NCI-H460 (cell line): ENCODE measurements around the genes NKX2-8 and FBXO33.

DNA sequence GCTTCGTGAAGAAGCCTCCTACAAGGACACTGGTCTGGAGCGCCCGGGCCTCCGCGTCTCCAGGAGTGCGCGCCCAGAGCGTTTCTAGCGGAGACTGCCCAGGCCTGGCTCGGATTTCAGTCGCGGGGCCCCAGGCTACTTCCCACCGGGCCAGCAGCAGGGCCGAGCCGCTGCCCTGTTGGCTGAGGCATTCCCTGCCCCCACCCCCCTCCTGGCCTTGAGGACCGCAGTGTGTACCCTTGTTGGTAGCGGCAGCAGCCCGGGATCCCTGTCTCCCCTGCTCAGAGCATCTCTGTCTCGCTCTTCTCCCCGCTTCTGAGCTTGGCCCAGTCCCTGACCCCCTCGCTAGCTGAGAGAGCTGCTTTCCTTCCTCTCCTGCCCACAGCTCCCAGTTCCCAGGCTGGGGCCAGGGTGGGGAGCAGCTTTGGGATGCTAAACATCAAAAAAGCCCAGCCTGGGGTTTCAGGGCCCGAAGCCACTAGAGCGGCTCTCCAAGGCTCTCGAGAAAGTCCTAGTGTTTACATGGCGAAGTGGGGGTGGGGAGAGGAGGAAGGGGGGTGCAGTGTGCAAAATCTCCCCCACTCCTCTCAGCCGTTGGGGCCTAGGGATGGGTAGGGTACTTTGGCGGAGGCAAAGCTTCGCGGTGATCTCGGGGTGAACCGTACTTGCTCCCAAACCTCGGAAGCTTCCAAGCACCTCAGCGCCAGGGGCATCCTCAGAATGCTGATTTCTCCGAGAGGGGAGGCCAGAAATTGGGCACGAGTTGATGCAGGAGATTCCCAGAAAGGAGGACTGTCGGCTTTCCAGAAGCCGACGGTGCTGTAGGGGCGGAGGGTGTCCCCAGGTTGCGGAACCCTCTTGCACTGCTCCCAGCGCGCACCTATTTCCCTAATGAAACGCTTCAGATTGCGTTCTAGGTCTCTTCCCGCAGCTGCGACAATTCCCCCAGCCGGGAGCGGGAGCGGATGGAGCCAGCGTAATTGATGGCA, 6.3 kb downstream of the NKX2-1 start:
RAMPAGE:
- cytosol, long total RNA: no peak
- long total RNA: no peak
- nucleus, long total RNA: no peak

DNA sequence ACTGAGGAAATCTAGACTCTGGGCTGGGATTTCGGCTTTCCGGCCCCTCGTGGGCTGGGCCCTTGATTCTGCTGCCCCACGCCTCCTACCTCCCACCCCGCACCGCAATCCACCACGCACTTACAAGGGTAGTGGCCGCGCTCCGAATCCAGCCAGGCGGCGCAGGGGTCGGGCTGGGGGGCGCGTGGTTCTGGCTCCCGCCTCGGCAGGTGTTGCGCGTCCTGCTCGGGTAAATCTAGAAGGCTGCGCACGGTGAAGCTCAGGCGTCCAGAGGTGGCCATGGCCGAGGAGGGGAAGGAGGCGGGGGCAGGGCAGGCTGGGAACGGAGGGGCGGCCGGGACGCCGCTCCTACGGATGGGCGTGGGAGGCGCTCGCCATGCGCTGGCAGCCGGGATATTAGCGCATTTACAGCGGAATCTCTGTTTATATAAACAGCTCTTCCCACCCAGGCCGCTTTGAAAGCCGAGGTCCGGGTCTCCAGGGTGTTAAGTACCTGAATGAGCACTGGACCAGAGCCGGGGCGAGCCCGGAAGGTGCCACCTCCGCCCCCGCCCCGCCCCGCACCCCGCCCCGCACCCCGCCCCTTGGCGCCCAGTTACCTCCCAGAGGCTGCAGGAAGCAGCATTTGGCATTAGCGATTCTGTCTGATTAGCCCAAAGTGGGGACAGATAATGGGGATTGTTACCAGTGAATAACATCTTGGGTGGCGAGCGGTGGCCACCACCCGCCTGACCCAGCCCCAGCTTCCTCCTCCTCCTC, at the start of gene NKX2-8:
Gene NKX2-8 (minus strand): TSS at position 506 of the 759 bp plus-strand sequence.
RAMPAGE:
- cytosol, long total RNA: no peak
- long total RNA: no peak
- nucleus, long total RNA: no peak

DNA sequence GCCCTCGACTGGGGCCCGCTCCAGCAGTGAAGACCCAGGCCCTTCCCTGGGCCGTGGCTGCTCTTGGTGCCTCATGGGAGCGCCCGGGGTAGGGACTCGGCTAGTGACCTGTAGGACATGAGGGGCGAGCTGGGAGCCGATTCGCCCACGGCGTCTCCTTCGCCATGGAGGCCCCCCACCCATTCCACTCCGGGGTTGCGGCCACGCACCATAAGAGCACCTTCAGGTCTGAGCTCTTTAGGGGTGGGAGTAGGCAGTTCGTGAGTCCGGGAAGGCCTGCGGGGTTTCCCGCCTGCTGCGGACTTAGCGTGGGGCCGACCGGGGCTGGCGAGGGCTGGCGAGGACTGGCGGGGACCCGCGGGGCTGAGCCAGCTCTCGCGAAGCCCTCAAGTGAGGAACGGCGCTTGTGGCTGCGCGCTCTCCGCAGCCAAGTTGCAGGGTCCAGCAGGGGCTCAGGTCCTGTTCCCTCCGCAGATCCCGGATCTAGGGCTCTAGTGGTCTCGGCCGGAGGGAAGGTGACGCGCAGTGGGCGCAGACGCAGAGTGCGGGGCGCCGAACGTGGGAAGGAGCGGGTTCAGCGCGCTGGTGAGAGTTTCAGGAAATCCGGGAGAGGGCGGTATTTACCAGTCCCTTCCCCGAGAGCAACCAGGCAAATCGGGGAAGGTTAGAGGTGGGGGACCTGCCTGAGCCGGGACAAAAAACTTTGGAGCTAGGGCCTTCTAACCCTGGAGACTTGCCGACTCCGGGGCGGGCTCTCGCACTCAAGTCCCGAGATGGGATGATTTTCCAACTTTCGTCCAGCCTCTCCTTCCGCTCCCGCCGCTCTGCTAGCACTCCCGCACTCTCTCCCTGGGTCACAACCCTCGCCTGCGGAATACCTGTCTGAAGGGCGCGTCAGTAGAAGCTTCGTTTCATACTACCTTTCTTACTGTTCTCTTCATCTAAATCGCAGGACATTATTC, 13.9 kb upstream of the PAX9 start:
RAMPAGE:
- cytosol, long total RNA: no peak
- long total RNA: no peak
- nucleus, long total RNA: no peak

DNA sequence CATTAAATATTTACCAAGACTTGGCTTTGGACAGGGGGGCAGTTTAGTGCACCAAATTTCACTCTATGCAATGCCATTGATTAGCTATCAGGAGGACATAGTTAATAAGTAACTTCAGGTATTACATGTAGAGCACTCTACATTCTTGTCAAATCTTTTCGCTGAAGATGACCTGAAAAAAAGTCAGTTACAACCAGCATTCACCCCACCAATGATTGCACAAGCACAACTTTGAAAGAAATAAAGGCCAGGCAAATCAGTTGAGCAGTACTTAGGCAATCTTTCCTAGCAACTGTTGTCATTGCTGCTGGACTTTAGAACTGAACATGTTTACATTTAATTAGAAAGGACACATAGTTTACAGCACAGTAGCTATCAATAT, 128.6 kb downstream of the FOXA1 start:
RAMPAGE:
- cytosol, long total RNA: no peak
- long total RNA: no peak
- nucleus, long total RNA: no peak

DNA sequence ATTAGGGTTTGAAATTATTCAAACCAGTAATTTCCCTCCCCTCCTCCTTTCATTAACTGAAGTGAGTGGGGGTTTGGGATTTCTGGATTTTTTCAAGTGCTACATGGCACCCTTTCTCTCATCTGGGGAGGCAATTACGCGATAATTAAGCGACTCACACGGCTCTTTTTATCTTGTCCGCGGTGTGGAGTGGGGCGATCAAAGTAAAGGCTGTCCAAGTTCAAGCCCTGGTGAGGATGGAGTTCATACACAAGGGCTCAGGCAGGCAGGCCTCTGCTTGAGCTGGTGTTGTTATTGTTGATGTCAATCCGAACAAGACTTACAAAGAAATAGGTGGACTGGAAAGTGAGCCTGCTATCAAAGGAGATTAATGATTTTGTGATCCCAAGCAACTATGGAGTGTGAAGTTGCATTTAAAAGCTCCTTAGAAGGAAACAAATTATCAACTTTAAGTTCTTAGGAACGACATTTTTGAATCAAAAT, 6.1 kb downstream of the FOXA1 start:
RAMPAGE:
- cytosol, long total RNA: no peak
- long total RNA: no peak
- nucleus, long total RNA: no peak

GRCh38 chr14:37649163-37649754, 53.8 kb downstream of the TTC6 start:
RAMPAGE:
- cytosol, long total RNA: no peak
- long total RNA: no peak
- nucleus, long total RNA: no peak

DNA sequence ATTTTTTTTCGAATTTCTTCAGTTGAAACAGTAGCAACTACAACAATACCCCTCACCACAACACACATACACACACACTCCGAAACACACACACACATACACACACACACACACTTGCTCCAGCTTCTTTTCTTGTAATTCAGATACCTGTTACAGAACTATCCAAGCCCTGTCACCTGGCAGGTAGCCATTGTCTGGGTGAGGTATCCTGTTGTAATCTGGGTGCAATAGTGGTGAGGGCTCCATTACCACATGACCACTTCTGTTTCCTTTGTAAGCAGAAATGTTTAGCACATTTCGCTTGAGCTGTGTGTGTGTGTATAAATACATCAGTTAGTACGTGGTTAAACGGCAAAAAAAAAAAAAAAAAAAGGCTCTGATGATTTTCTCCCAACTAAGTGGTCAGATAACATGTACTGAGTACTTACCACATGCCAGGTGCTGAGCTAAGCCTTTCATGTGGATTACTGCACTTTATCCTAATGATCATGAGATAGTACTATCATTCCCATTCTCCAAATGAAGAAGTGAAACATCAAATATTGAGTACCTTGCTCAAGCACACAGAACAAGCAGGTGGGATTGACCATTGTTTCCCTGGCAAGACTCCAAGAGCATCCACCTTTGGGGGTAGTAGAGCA, 129.3 kb upstream of the SSTR1 start:
RAMPAGE:
- cytosol, long total RNA: no peak
- long total RNA: no peak
- nucleus, long total RNA: no peak

DNA sequence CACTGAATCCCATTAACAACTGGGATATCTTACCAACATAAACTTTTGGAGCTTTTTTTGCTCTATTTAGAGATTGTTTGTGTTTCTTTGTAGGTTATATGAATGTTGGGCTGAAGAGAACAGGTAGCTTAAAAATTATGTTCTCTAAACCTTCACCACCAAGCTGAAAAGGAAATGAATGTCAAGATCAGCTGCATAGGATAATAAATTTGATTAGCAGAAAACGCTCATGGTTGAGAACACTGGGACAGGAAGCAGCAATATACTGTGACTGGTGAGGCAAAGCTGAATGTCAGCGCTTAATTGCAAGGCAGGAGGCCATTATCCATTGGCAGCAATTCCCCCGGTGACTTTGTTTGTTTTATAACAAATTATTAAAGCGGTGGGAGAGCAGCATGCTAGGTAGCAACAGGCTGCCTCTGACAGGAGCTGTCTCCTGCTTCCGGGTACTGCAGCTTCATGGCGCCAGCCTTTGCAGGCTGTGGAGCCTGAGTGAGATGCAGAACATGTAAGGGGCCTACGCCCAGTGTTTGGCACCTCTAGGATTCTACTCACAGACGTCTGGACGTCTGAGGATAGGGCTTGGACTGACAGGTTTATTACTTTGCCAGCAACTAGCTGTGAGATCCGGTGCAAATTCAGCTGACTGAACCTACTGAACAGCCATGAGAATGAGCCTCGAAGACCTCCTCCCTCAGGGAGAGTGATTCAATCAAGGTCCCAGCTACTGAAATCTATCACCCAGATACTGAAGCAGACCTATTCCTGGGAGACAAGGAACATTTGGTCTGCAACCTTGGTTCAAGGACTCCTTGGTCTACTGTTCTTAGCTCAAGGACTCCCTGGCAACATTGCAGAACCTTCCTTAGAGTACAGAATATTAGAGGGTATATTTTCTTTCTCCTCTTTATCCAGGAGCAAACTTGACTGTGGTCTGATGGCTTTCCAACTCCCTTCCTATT, 82.1 kb upstream of the SSTR1 start:
RAMPAGE:
- cytosol, long total RNA: no peak
- long total RNA: no peak
- nucleus, long total RNA: no peak

DNA sequence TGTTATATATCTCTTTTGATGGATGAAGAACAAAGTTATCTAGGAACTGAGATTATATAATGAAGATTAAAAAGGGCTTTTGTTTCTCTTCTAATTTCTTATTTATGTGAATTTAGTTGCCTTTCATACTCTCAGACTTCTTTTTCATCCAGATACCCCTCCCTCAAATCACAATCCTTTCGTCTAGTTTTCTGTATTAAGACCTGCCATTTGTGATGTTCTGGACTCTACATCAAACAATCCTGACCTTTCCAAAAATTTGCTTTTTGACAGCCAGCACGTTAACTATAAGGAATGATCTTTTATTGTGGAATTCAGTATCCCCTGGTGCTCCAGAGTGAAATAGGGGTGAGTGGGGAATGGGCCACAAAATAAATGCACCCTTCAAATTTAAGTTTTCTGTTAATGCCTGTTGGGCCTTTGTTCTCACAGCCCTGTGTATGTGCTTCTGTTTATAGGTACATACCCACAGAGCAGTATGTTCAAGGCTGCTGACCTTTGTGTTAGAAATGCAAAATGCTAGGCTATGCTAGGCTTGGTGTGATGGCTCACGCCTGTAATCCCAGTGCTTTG, 11.8 kb downstream of the PNN start:
RAMPAGE:
- cytosol, long total RNA: no peak
- long total RNA: no peak
- nucleus, long total RNA: no peak

GRCh38 chr14:39408629-39409222, 23.5 kb downstream of the FBXO33 start:
RAMPAGE:
- cytosol, long total RNA: no peak
- long total RNA: no peak
- nucleus, long total RNA: no peak

DNA sequence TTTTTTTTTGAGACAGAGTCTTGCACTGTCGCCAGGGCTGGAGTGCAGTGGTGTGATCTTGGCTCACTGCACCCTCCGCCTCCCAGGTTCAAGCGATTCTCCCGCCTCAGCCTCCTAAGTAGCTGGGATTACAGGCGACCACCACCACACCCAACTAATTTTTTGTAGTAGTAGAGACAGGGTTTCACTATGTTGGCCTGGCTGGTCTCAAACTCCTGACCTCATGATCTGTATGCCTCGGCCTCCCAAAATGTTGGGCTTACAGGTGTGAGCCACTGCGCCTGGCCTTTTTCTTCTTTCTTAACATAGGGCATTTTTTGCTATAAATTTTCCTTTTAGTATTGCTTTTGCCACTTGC, 21.1 kb downstream of the FBXO33 start:
RAMPAGE:
- cytosol, long total RNA: no peak
- long total RNA: no peak
- nucleus, long total RNA: no peak

DNA sequence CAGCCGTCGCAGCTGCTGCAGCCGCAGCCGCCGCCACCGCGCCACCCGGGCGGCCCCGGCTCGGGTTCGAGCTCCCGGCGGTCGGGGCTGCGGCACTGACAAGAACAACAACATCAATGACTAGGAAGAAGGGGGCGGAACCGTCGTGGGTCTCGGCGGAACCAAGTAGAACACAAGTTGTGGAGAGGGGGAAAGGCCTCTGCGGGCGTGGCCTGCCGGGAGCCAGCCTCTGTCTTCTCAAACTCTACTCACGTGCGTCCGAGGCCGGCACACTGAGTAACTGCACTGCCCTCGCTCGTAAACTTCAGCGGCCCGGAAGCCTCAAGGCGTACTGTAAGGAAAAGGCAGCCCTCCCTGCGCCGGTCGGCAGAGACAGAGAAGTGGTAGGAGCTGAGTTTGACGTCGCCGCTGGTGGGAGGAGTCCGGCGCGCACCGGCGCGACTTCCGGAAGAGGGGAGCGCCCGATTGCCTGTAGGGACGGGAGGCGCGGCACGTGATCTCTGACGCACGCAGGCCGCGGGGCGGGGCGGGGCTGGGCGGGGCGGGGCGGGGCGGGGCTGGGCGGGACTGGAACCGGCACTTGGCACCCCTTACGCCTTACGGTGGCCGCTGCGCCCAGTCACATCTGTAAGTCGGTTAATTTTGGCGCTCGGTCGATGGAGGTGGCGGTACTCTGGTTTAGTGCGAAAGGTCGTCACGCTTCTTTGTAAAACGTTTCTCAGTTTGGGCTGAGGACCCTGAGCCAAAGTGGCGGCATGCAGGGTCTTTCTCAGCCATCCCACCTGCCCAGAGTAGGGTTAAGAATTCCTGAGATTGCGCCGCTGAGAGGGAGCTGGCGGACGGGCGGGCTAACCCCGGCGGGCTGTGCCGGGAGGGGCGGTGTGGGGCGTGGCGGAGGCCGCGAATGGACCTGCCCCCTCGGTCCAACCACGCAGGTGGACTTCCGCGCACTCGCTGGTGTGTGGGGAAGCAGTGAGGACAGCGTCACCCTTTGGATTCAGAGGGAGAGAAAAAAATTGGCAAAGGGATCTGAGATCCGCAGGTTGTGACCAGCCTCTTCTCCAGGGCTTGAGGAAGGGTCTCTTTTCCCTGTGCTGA, at the start of gene FBXO33:
Gene FBXO33 (minus strand): TSS at position 385 of the 1,098 bp plus-strand sequence.
RAMPAGE:
- cytosol, long total RNA: start-site peak on the plus strand centred at position 559 of the sequence, 11 bp wide, 13 and 17 reads in 2 replicates
- long total RNA: start-site peak on the plus strand centred at position 576 of the sequence, 54 bp wide, 27 and 67 reads in 2 replicates
- nucleus, long total RNA: no peak

RAMPAGE:
- cytosol, long total RNA: no peak
- long total RNA: no peak
- nucleus, long total RNA: no peak
These were observed 915.8 kb upstream of the FBXO33 start for GRCh38 chr14:40347577-40348814.

RAMPAGE:
- cytosol, long total RNA: no peak
- long total RNA: no peak
- nucleus, long total RNA: no peak
These were observed 314.1 kb downstream of the FSCB start for GRCh38 chr14:44193012-44193438.

GRCh38 chr14:44963240-44963477, 1.2 kb downstream of the TOGARAM1 start:
RAMPAGE:
- cytosol, long total RNA: no peak
- long total RNA: no peak
- nucleus, long total RNA: no peak

GRCh38 chr14:44980709-44981367, 18.8 kb downstream of the TOGARAM1 start:
RAMPAGE:
- cytosol, long total RNA: no peak
- long total RNA: no peak
- nucleus, long total RNA: no peak

DNA sequence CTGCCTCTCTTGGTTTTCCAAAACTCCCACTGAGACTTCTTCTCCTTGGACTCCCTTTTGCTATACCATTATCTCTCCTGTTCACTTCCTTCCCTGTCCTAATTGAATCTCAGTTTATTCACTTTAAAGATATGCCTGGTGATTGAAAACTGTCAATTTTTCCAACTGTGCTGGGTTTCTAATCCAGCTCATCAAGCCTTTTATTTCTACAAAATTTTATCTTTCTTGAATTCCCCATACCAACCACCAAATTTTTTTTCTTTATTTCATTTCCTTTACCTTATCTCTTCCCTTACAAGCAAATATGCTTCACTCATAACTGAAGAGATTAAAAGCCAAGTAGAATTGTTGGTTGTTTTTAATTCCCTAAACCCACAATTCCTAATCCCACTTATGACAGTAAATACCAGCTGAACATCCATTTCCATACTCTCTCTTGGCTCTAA, 46.2 kb downstream of the MIS18BP1 start:
RAMPAGE:
- cytosol, long total RNA: no peak
- long total RNA: no peak
- nucleus, long total RNA: no peak

GRCh38 chr14:45230889-45231455, 22.0 kb downstream of the MIS18BP1 start:
RAMPAGE:
- cytosol, long total RNA: no peak
- long total RNA: no peak
- nucleus, long total RNA: no peak

DNA sequence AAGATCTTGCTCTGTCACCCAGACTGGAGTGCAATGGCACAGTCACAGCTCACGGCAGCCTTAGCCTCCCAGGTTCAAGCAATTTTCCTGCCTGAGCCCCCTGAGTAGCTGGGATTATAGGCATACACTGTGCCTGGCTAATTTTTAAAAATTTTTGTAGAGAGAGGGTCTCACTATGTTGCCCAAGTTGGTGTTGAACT, 114.3 kb upstream of the MIS18BP1 start:
RAMPAGE:
- cytosol, long total RNA: no peak
- long total RNA: no peak
- nucleus, long total RNA: no peak

DNA sequence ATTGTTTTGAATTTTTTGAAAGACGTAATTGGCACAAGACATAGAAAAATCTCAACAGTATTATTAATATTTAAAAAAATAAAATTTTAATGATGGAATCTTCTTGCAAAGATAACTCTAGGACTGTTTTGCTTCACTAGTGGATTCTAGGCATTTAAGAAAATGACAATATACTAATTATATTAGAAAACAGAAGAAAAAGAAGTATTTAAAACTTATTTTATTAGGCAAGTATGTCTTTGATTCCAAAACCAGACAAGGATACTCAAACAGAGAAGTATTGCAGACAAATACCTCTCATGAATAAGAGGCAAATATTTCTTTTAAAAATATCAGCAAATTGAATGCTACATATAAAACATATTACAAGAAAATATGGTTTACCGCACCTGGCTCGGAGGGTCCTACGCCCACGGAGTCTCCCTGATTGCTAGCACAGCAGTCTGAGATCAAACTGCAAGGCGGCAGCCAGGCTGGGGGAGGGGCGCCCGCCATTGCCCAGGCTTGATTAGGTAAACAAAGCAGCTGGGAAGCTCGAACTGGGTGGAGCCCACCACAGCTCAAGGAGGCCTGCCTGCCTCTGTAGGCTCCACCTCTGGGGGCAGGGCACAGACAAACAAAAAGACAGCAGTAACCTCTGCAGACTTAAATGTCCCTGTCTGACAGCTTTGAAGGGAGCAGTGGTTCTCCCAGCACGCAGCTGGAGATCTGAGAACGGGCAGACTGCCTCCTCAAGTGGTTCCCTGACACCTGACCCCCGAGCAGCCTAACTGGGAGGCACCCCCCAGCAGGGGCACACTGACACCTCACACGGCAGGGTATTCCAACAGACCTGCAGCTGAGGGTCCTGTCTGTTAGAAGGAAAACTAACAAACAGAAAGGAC, 119.4 kb upstream of the MDGA2 start:
RAMPAGE:
- cytosol, long total RNA: no peak
- long total RNA: no peak
- nucleus, long total RNA: no peak